Heart left ventricle (tissue), 7 donors: ENCODE data around the genes IL13RA1, UBE2A, CT47A4 and TEX13C.

GRCh38 chrX:118718540-118719126 is 8.8 kb upstream of the IL13RA1 start:
- PRO-cap, 6 experiments: no peak in any of the 6 experiments
- RAMPAGE, long total RNA, 2 experiments: no peak in any of the 2 experiments
- RRBS: no CpG with 5 or more reads among the region's 6 CpGs

DNA sequence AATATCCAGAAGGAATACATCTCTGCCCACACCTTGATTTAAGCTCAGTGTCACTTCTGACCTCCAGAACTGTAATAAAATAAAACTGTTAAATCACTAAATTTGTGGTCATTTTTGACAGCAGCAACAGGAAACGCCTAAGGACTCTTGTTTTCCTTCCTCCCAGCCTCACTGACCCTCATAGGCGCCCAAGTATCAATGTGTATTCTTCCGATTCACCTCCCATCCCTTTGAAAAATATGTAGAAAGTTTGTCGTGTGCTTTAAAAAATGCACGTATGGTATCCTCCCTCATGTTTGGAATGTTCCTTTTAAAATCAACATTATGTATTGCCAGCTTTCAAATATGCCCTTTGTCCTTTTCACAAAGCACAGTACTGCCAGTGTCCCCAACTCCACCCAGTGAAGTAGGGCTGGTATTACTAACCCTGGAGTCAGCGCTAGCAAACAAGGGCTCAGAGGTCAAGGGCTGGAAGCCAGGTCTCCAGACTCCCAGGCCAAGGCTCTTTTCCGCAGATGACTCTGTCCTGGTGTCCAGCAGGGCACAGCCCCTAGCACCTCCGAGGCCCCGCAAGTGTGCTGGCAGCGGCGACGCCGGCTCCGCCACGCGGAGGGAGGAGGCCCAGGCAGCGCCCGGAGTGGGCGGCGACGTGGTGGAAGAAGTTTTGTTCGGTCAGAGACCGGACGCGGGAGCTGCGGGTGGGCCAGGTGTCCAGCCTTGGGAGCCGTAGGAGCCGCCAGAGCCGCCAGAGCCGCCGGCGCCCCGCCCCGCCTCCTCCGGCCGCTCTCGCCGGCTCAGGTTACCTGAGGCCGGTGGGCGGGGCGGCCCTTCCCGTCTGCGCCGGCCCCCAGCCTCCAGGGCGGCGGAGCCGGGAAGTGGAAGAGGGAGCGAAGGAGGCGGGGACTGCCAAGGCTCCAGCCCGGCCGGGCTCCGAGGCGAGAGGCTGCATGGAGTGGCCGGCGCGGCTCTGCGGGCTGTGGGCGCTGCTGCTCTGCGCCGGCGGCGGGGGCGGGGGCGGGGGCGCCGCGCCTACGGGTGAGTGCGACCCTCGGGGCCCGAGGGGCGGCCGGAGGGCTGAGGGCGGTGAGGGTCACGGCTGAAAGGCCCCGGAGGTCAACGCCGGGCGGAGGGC is at the start of gene IL13RA1:
IL13RA1 (plus strand) TSS at position 915 of the 1,132 bp plus-strand sequence.
- PRO-cap, 6 experiments: peak in 6 of 6 experiments; most common plus-strand start position 917 of the sequence (in 6); most common minus-strand start position 776 of the sequence (in 3)
- RAMPAGE, long total RNA, 2 experiments: no peak in any of the 2 experiments
- RRBS: 2% methylated on average over 36 of the region's 79 CpGs

GRCh38 chrX:118761098-118761656 is 33.8 kb downstream of the IL13RA1 start:
- PRO-cap, 6 experiments: no peak in any of the 6 experiments
- RAMPAGE, long total RNA, 2 experiments: no peak in any of the 2 experiments
- RRBS: no CpG with 5 or more reads among the region's 3 CpGs

DNA sequence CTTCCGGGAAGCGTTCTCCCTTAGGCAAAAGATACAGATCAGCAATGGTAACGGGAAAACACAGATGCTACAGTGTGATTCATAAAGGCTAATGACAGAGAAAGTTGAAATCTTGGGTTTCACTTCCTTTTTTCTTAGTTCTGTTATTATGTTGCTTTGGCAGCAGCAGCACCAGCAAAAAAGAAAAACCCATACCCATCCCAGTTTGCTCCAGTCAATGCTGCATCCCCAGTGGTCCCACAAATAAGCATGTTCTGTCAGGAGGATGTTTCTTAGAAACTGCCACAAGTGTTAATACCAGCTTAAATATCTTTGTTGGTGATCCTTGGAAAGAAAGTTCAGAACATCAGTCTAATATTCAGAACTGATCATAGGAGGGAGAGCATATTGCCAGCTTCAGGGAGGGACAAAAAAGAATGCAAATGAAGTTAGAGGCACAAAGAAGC is 41.2 kb downstream of the LONRF3 start:
- PRO-cap, 6 experiments: no peak in any of the 6 experiments
- RAMPAGE, long total RNA, 2 experiments: no peak in any of the 2 experiments
- RRBS: no CpG with 5 or more reads among the region's 3 CpGs

DNA sequence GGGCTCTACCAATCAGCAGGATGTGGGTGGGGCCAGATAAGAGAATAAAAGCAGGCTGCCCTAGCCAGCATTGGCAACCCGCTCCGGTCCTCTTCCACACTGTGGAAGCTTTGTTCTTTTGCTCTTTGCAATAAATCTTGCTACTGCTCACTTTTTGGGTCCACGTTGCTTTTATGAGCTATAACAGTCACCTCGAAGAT is 64.4 kb downstream of the PGRMC1 start:
- PRO-cap, 6 experiments: no peak in any of the 6 experiments
- RAMPAGE, long total RNA, 2 experiments: no peak in any of the 2 experiments
- RRBS: no CpG with 5 or more reads among the region's 4 CpGs

DNA sequence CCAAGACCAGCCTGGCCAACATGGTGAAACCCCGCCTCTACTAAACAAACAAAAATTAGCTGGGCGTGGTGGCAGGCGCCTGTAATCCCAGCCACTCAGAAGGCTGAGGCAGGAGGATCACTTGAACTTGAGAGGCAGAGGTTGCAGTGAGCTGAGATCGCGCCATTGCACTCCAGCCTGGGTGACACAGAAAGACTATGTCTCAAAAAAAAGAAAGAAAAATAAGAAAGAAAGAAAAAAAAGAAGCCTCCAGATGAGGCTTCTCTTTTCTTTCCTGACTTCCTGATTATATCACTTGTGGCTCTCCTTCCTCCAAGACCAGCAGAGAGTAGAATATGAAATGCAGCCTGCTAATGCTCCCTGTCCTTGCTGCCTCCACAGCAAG is 11.5 kb downstream of the SLC25A43 start:
- PRO-cap, 6 experiments: no peak in any of the 6 experiments
- RAMPAGE, long total RNA, 2 experiments: no peak in any of the 2 experiments
- RRBS: no CpG with 5 or more reads among the region's 5 CpGs

GRCh38 chrX:119481670-119482135 is 13.5 kb downstream of the SLC25A5 start:
- PRO-cap, 6 experiments: peak in 4 of 6 experiments; most common plus-strand start chrX:119481851 (in 4)
- RAMPAGE, long total RNA, 2 experiments: no peak in any of the 2 experiments
- RRBS: no CpG with 5 or more reads among the region's 5 CpGs

DNA sequence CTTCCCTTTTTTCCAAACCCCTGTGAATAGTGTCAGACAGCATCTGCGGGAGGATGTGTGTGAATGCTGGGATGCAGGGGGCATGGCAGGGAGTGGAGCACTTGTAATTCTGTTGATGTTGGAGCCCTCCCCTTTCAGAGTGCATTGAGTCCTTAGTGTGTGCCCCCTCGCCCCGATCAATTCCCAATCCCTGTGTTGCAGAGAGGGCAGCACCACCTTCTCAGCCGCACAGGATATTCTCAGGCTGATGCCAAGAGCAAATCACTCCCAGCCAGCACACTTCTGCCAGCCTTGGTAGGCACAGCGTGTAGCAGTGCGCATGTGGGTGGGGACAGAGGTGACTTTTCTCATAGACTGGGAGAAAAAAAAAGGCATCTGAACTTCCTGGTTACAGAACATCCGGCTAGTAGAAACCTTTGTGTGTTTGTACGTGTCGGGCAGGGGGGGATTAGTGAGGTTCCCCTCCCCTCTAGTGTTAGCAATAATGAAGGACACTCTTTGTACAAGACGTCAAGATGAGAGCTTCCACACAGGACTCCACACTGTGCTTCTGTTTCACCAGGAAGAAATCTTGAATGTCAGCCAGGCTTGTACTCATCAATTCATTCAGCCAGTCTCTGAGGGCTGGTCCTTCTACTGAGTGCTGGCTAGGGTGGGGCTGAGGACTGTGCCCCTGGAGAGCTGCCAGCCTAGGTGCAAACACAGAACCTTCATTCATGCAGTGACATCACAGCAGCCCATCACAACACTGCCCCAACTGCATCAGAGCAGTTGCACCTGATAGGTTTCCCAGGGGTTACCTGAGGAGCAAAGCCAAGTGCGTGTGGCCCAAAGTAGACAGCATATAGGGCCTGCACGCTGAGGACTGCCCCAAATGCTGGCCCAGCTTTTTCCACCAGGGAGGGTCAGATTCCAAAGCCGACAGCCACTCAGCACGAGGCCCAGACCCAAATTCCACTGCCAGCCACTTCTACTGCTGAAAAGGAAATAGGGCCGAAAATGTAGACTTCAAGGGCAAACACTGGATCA is 34.6 kb downstream of the SLC25A5 start:
- PRO-cap, 6 experiments: no peak in any of the 6 experiments
- RAMPAGE, long total RNA, 2 experiments: no peak in any of the 2 experiments
- RRBS: no CpG with 5 or more reads among the region's 15 CpGs

DNA sequence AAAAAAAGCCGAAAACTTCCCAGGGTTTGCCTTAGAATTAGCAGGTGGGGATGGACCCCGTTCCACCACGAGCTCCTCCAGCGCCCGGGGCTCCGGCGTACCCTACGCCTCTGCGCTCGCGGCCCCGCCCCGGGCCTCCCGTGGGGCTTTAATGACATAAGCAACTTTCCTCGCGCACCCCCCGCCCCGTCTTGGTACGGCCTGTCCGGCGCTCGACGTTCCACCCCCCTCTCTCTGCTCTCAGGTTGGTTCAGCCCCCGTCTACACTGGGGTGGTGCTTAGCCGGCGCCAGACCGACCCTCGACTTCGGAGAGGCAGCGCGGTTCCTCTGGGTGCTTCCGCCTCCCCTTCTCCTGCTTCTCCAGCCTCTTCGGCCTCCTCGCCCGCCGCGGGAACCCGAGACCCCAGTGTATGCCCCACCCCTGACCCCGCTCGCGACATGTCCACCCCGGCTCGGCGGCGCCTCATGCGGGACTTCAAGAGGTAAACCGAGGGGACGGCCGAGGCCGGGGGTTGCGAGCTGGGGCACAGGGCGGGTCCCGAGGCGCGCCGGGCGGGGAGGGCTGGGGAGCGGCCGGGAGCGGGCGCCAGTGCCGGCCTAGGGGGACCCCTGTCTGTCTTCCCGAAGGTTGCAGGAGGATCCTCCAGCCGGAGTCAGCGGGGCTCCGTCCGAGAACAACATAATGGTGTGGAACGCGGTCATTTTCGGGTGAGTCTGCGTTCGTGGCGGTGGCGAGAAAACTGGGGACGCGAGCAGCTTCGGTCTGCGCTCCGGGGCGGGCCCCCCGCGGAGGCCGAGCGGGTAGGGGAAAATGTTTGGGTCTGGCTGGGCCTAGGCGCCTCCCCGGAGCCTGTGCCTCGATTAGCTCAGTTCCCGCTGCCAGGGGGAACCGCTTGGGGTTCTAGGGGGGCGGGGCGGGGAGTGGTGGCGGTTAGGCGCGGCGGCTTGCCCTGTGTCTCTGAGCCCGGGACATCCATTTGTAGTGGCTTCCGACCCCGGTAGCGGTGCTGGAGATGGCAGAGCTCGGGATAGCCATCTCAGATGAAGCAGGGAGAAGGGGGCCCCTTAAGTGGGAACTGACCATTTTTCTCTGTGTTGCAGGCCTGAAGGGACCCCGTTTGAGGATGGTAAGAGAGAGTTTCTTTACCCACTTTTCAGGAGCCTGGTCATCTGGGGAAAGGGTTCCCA is at the start of gene UBE2A:
UBE2A (plus strand) TSS at position 291 of the 1,189 bp plus-strand sequence.
- PRO-cap, 6 experiments: peak in 6 of 6 experiments; most common plus-strand start position 293 of the sequence (in 4); most common minus-strand start position 112 of the sequence (in 6)
- RAMPAGE, long total RNA, 2 experiments: start-site peak on the plus strand in 2 of 2 experiments, centred at positions 291 to 628 of the sequence, 21 to 214 reads per replicate
- RRBS: 2% methylated on average over 48 of the region's 101 CpGs

DNA sequence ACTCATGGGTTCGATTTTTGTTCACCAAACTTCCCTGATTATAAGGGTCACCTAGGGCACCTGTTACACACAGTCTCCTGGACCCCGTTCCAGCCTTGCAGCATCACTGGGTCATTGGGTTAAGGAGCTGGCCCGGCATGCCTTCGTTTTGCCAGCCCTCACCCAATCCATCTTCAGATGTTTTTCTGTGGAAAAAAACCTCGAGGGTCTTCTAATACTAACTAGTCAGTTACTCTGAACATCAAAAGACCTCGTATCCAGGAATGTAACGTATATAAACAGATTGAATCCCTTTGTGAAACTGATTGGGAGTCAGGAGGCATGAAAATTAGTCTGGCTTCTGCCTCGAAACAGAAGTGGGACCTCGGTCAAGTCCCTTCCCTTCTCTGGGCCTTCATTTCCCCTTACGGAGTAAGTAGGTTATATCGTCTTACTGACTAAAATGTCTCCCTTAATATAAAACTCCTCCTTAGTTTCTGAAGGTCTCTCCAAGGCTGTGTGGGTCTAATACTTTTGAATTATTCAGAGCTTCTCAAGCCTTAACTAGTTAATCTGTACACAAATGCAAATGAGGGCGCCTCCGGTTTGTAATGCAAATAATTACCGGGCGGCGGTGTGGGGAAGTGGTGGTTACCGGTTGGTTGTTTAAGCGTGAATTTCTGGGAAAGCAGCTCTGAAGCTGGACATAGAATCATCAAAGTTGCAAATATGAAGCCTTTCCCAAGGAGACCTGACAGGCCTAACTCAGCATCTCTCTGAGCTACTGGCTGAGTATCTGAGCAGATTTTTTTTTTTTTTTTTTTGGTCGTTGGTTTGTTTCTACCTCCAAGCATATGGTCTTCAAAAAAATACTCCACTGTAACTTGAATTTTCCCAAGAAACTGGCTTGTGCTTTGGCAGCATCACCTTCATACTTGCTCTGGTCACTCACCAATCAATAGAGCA is 43.3 kb downstream of the UBE2A start:
- PRO-cap, 6 experiments: no peak in any of the 6 experiments
- RAMPAGE, long total RNA, 2 experiments: no peak in any of the 2 experiments
- RRBS: no CpG with 5 or more reads among the region's 19 CpGs

DNA sequence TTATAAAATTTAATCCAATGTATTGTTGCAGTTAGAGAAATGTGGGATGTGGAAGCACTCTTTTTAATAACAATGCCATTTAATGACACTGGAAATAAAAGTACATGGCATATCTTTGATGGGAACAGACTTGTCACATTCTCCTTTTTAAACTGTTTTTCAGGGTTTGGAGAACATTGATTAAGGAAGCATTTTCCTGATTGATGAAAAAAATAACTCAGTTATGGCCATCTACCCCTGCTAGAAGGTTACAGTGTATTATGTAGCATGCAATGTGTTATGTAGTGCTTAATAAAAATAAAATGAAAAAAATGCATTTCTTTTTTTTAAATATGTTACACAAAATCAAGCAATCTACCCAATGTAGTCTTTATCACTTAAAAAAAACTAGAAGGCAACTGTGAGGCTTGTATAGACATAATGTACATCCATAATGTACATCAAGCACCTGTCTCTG is 4.7 kb downstream of the NDUFA1 start:
- PRO-cap, 6 experiments: no peak in any of the 6 experiments
- RAMPAGE, long total RNA, 2 experiments: no peak in any of the 2 experiments

DNA sequence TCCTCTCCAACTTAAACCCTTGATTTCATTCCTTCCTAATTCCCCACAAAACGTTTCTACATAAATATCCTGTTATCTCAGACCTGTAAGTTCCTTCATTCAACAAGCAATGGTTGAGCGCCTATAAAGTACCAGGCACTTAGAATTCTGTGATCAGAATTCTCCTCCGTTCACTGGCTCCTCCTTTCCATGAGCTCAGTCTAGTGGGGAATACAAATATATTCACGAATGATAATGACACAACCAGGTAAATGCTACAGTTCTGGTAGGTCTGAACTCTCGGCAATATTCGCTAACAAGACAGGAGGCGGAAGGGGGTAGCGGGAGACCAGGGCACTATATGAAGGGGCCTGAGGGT is 889 bp downstream of the NKAP start:
- PRO-cap, 6 experiments: no peak in any of the 6 experiments
- RAMPAGE, long total RNA, 2 experiments: no peak in any of the 2 experiments
- RRBS: no CpG with 5 or more reads among the region's 8 CpGs

DNA sequence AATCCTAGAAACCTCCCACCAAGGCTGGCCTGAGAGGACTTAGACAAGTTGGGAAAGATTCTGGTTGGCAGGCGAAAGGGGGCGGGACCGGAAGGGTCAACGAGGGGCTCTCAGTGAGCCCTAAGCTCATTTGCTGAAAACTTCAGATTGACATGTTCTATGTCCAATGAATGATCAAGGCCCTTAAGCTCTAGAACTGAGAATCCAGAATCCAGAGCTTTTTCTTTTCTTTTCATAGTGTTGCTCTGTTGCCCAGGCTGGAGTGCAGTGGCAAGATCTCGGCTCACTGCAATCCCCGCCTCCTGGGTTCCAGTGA is at the start of gene CT47A4:
CT47A4 (minus strand) TSS at position 69 of the 316 bp plus-strand sequence.
- PRO-cap, 6 experiments: no peak in any of the 6 experiments
- RAMPAGE, long total RNA, 2 experiments: no peak in any of the 2 experiments
- RRBS: no CpG with 5 or more reads among the region's 6 CpGs

DNA sequence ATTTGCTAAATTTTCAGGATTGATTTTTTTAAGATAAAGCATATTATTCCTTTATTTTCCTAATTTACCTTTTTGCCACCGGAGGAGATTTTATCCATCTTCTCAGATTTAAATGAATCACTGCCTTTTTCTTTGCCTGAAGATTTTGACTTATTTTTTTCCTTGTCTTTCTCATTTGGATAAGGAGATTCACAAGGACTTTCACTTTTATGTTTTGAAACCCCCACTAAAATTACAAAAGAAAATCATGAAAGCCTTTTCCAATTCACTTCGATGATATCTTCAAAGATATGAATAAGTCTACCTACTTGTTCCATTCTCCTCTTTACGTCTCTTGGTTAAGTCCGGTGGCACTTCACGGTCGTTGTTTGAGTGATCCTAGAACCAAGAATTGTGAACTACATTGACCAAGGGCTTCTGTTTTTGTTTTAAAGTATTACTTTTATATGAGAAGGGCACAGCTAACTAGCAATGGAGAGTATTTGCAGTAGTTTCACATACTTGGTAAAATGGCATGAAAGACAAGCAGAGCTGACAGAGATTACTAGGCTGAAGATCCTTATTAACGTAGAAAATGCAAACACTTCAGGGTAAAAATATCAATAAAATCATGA is 119.4 kb downstream of the THOC2 start:
- PRO-cap, 6 experiments: no peak in any of the 6 experiments
- RAMPAGE, long total RNA, 2 experiments: no peak in any of the 2 experiments
- RRBS: no CpG with 5 or more reads among the region's 7 CpGs

- PRO-cap, 6 experiments: no peak in any of the 6 experiments
- RAMPAGE, long total RNA, 2 experiments: no peak in any of the 2 experiments
Measured at GRCh38 chrX:123682447-123682862, 50.4 kb downstream of the THOC2 start.

DNA sequence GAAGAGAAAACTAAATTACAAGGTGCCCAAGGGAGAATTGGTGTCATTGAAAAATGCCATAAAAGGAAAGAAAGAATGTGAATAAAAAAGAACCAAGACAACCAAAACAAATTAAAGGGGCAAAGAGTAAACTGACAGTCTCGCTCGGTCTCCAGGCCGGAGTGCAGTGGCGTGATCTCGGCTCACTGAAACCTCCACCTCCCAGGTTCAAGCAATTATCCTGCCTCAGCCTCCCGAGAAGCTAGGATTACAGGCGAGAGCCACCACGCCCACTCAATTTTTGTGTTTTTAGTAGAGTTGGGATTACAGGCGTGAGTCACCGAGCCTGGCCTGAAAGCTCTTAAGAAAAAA is 55.2 kb upstream of the THOC2 start:
- PRO-cap, 6 experiments: no peak in any of the 6 experiments
- RAMPAGE, long total RNA, 2 experiments: no peak in any of the 2 experiments
- RRBS: no CpG with 5 or more reads among the region's 10 CpGs

- PRO-cap, 6 experiments: no peak in any of the 6 experiments
- RAMPAGE, long total RNA, 2 experiments: no peak in any of the 2 experiments
- RRBS: no CpG with 5 or more reads among the region's 4 CpGs
Measured at GRCh38 chrX:123860974-123861419, 1.1 kb downstream of the XIAP start.

- PRO-cap, 6 experiments: no peak in any of the 6 experiments
- RAMPAGE, long total RNA, 2 experiments: no peak in any of the 2 experiments
- RRBS: no CpG with 5 or more reads among the region's 3 CpGs
Measured at GRCh38 chrX:123976501-123977228, 15.2 kb downstream of the STAG2 start.

DNA sequence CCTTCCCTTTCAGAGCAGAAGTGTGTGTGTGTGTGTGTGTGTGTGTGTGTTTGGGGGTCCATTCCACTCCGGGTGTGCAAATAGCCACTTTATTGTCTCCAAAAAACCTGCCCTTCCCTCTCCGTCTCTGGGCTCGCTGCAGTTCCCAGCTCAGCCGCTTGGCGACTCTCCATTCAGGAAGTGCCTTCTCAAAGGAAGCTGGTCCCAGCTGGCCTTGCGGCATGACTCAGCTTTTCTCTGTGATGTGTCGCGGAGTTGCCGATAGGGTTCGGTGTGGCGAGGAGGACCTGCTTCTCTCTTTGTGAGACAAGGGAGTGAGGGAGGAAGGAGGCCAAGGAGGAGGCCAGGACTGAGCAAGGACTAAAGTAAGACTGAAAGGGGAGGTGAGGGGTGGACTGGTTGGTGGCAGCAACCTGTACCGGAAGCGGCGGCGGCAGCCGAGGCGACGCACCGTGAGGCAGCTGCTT is at the start of gene TEX13C:
TEX13C (plus strand) TSS at position 237 of the 467 bp plus-strand sequence.
- PRO-cap, 6 experiments: no peak in any of the 6 experiments
- RAMPAGE, long total RNA, 2 experiments: no peak in any of the 2 experiments
- RRBS: no CpG with 5 or more reads among the region's 19 CpGs

DNA sequence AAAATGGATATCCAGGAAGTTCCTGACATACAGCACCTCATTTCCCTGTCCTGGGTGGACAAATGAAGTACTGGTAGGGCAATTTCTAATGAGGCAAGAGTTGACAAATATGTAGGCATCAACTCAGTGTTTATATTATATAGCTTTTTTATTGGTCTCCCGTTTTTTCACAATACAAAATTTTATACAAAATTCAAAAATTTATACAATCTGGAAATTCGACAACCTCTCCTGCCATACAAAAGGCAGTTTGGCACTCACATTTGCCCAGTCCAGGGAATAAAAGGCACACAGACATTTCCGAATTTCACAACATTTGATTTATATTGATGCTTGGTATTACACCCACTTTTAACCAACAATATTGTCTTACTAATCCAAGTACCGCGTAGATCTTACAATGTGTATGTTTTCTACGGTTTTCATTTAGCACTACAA is 1.9 kb downstream of the SMARCA1 start:
- PRO-cap, 6 experiments: no peak in any of the 6 experiments
- RAMPAGE, long total RNA, 2 experiments: no peak in any of the 2 experiments
- RRBS: no CpG with 5 or more reads among the region's 6 CpGs